Vein endothelial cell (primary cell): ENCODE measurements around the gene EEA1.

- CAGE, long polyA plus RNA, result no peak
Observed at GRCh38 chr12:92137247-92137693, 8.4 kb downstream of the BTG1 start.

DNA sequence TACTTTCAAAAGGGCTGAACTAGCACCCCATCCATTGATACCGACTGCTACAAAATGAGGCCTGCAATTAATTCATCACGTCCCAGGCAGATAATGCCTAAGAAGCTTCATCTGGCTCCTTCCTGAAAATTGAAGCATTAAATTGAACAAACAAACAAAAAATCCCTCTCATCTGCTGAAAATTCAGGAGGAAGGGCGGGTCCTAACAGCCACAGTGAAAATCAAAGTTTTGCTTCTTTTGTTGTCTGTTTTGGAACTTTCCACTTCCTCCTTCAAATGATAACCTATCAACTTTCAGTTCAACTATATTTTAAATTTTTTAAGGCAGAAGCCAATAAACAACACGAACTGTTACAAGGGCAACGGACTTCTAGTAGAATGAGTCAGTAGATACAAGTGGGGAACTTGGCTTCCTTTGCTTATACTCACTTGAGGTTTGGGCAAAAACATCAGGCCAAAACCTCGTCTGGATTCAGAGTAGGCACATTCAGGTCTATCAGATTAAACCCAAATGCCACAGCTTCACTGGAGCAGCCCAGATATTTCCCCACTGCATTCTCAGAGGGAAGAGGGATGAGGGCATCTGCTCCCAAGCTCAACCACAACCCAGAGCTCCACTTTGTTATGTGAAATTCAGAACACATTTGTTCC, 152.2 kb upstream of the BTG1 start:
- CAGE, long polyA plus RNA, result no peak

- CAGE, long polyA plus RNA, result no peak
Observed at GRCh38 chr12:92365212-92365864, 219.7 kb upstream of the BTG1 start.

DNA sequence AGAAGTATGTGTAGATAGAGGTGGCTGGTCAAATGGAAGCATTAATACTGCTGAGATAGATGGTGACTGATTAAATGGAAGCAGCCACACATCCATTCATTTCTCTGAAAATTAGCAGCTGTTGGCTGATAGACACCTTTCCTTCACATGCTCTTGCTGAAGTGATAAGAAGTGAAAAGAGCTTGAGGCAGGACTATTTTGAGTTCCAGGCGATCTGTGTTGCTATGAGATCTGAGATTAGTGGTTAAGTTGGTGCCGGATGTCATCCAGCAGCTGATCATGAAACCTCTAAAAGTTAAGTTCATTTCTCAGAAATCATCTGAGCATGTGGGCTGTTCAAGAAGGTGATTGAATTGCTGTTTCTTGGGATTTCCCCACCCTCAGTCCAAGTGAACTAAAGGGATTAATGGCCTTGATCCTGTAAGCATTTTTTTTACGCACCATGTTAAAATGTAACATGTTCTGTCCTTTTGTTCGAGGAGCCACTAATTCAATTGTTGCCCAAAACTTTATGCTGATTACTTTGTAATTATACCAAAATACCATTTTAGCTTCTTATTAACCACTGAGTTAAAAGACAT, 258.2 kb upstream of the BTG1 start:
- CAGE, long polyA plus RNA, result no peak

GRCh38 chr12:92411775-92412176, 266.1 kb upstream of the BTG1 start:
- CAGE, long polyA plus RNA, result no peak

GRCh38 chr12:92416539-92416839, 270.8 kb upstream of the BTG1 start:
- CAGE, long polyA plus RNA, result no peak

- CAGE, long polyA plus RNA, result no peak
Observed at GRCh38 chr12:92445758-92446342, 256.9 kb upstream of the PLEKHG7 start.

- CAGE, long polyA plus RNA, result no peak
Observed at GRCh38 chr12:92553357-92553819, 149.4 kb upstream of the PLEKHG7 start.

DNA sequence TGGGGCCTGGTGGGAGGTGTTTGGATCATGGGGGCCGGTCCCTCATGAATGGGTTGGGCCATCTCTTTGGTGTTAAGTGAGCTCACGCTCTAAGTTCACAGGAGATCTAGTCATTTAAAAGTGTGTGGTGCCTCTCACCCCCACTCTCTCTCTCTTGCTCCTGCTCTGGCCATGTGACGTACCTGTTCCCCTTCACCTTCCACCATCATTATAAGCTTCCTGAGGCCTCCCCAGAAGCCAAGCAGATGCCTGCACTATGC, 141.7 kb upstream of the PLEKHG7 start:
- CAGE, long polyA plus RNA, result no peak

GRCh38 chr12:92777872-92778233, 75.1 kb downstream of the PLEKHG7 start:
- CAGE, long polyA plus RNA, result no peak

GRCh38 chr12:92778940-92779695, 76.3 kb downstream of the PLEKHG7 start:
- CAGE, long polyA plus RNA, result no peak

- CAGE, long polyA plus RNA, result no peak
Observed at GRCh38 chr12:92864802-92865074, 64.4 kb downstream of the EEA1 start.

DNA sequence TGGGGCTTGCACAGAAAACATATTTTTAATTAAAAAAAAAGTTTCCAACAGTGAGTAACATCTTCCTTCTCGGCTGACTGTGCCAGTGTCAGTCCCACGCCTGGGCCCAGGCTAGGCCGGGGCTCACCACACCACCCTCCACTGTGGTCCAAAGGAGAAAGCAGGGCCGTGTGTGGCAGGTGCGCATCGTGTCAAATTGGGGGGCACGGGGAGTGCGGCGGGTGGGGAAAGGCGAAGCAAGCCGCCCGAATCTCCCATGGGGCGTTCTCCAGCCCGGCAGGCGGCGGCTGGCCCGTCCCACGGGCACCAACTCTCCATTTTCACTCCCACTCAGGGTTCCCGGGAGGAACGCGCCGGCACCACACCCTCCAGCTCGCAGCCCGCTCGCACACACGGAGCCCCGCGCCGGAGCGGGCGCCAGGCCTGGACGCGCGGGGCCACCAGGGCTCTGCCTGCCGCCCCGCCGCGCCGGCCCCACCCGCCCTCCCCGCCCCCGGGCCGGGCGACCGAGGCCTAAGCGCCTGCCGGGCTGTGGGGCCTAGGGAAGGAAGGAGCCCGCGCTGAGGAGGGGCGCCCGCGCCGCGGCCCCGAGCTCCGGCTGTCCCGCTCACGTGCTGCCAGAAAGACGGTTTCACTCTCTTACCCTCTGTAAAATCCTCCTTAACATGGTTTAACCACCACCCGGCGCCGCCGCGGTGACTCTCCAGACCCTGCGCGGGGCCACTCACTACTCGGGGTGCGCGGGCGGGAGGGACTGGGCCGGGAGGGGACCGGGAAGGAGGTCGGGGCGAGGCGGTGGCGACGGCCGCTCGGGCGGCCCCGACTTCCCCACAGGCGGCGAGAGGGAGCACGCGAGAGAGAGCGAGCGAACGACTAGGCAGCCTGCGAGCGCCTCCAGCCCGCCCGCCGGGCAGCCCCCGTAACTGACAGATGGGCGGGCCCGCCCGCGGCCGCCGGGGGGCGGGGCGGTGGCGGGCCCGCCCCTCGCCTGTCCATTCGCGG, at the start of gene EEA1:
TSS of gene EEA1 (minus strand) at position 896 of the 1,002 bp plus-strand sequence.
- CAGE, long polyA plus RNA, result no peak

- CAGE, long polyA plus RNA, result no peak
Observed at GRCh38 chr12:92940974-92941474, 11.9 kb upstream of the EEA1 start.

DNA sequence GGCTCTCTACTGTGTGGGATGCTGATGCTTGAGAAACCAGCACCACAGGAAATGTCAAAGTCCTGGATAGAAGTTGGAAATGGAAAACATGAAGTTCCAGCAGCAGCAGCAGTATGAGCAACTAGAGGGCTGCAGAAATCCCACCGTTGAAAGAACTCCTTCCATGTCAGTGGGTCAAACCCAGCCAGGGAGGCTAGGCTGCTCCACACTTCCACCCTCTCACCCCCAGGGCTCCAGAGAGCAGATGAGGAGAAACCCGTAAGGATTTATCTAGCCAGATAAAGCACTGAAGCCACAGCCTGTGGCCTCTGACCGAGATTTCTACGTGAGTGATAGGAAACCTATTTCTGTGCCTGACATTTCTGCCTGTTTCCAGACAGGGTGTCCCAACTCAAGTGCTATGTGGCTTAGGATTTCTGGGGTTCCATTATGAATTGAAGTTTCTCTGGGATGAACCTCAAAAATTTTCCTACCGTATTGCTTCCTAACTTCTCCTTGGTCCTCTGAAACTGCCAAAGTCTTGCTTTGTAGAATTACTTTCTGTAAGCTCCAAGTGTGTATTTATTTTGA, 100.0 kb upstream of the EEA1 start:
- CAGE, long polyA plus RNA, result no peak

GRCh38 chr12:93173367-93173756, 204.4 kb upstream of the NUDT4 start:
- CAGE, long polyA plus RNA, result no peak

- CAGE, long polyA plus RNA, result no peak
Observed at GRCh38 chr12:93198008-93198656, 179.6 kb upstream of the NUDT4 start.

GRCh38 chr12:93214891-93215248, 162.9 kb upstream of the NUDT4 start:
- CAGE, long polyA plus RNA, result no peak

DNA sequence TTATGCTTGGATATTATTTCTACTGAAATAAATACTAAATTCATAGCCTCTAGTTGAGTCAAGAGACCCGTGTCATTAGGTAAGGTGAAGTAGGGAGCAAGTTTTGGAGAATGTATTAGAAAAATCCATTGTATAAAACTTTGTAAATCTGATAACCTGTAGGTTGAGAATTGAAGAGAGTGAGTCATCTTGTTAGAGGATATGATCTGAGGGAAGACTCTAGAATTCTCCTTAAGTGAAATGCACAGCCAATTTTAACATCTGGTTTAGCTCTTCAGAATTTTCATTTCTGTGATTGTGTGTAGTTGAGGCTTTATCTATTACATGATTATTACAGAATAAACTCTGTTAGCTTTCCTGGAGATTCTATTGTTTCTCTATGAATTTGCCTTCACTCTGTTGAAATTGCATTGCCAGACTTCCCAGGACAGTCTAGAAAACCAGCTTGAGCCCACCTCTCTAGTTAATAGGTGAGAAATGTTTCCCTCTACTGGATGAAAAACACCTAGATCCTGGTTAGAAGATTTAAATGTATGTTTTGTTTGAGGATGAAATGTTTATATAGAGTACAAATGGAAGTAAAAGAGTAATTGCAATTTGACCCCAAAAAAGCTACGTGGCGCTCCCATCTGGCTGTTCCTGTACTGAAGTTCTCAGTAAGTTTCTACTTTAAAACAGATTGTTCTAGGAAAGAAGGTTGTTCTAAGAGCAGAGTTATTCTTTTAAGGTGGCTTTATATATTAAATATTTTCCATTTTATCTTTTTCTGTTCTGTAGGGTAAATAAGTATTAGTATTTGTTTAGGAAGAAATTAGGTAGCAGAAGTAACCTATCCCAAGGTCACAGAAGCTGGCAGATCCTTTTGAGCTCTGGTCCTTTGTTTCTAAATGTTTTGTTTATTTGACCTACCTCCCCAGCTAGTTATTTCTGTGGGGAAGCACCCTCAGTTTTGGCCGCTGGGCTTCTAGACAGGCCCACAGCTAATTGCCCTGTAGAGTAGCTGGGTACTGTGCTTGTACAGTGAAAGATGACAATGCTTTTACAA, 3.0 kb downstream of the NUDT4 start:
- CAGE, long polyA plus RNA, result no peak

- CAGE, long polyA plus RNA, result no peak
Observed at GRCh38 chr12:93408886-93409875, 31.5 kb downstream of the NUDT4 start.